GM12891 (cell line): Measurements from ENCODE around the genes DTD2 and NPAS3.

DNA sequence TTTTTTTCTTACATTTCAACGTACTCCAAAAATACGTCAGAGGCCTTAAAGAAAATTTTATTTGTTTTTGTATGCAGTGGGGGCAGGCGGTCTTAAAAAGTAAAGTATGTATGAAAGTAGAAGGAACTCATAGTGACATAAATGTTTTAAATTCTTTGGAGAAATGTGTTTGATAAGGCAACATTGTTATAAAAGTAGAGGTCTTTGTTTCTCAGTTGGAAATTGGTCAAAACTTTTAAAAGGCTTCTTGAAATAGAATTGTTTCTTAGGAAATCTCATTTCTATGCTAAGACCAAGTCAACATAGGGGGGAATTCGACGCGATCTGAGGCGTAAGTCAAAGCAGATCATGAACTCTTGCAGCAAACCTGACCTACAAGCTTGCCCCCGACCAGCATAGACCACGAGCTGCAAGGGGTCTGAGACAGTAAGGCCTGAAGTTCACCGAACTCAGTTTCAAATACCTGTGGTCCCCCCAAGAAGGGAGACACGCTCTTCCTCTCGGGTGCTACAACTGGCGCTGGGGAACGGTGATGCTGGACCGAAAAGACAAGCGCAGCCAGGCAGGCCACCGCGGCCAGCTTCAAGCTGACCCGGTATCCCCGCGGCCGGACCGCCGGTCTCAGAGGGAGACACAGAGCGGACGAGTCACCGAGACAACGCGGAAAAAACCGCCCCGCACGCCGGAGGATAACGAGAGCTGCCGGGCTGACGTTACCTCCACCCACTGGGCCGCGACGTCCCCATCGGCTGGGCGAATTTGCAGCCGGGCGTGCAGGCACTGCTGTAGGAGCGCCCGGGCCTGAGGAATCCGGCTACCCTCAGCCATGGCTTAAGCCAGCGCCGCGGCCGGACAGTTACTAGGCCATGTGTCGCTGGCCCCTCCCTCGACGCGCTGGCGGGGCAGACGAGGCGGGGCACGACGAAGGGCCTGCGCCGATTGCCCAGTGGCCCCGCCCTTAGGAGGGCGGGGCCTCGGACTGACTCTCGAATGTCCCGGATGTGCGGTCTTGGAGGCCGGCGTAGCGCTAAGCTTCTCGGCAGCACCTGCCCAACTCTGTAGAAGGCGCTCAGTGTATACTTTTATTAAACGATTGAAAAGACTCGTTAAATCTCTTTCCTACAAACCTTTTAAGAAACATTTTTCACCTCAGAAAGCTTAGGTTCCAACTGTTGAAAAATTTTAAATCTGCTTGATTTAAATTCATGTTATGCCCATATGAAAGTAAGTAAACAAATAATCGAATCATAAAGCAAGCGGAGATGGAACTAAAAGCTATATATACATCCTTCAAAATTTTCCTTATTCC lies at the start of gene DTD2:
TSS of gene DTD2 (minus strand) at position 941 of the 1,309 bp plus-strand sequence.
- RRBS = 1% methylated on average over 15 of the region's 76 CpGs

DNA sequence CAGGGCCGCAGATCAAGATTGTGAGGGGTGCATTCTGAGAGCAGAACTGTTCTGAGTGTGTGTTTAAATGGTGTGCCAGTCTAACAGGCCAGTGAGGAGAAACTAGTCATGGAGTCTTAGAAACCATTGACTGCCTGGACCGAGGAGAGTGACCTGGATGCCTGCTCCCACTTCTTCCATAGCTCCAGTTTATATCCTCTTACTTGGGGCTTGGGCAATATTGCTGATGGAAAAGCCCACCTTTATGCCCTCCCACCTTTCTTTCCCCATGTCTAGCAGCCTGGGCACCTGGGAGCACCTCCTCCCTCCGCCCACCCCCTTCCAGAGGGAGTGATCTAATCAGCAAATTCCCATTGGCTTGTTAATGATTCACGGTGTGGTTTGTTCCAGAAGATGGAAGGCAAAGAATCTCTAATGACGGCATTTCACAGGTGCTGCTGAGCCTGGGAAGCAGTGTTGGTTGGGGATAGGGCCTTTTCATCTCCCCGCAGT lies 71.1 kb upstream of the ARHGAP5 start:
- RRBS = no CpG with 5 or more reads among the region's 6 CpGs

- RRBS = 10% methylated on average over 6 of the region's 42 CpGs
Observed at GRCh38 chr14:32076035-32076731, 921 bp upstream of the ARHGAP5 start.

- RRBS = 2% methylated on average over 9 of the region's 60 CpGs
Observed at GRCh38 chr14:32201521-32202474, 124.7 kb downstream of the ARHGAP5 start.

DNA sequence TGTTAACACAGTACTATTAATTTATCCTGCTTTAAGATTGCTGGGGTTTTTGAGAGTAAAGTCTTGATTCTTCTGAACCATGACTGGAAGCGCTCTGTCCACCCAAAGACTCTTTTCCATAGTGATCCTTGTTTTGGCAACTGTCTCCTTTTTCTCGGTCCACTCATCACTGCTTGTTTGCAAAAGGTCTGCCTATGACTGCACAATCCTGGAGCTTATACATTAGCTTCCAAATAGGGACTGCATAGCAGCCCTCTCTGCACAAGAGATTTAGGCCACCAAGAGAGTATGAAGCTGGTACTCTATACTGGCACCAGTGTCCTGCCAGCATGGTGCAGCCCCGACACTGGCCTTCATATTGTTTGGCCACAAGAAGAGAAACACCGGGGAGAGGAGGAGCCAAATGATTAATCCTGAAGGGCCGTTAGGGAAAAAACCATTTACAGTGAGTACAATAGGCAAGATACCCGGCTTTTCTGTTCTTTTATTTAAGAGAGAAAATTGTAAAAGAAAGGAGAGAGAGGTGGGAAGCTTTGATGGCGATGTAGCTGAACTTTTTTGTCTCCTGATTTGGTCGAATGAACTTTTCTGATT lies 99.1 kb downstream of the AKAP6 start:
- RRBS = 67% methylated on average over 1 of the region's 8 CpGs

GRCh38 chr14:32457541-32457822 lies 128.4 kb downstream of the AKAP6 start:
- RRBS = no CpG with 5 or more reads among the region's 5 CpGs

GRCh38 chr14:32507441-32508071 lies 178.5 kb downstream of the AKAP6 start:
- RRBS = no CpG with 5 or more reads among the region's 4 CpGs

DNA sequence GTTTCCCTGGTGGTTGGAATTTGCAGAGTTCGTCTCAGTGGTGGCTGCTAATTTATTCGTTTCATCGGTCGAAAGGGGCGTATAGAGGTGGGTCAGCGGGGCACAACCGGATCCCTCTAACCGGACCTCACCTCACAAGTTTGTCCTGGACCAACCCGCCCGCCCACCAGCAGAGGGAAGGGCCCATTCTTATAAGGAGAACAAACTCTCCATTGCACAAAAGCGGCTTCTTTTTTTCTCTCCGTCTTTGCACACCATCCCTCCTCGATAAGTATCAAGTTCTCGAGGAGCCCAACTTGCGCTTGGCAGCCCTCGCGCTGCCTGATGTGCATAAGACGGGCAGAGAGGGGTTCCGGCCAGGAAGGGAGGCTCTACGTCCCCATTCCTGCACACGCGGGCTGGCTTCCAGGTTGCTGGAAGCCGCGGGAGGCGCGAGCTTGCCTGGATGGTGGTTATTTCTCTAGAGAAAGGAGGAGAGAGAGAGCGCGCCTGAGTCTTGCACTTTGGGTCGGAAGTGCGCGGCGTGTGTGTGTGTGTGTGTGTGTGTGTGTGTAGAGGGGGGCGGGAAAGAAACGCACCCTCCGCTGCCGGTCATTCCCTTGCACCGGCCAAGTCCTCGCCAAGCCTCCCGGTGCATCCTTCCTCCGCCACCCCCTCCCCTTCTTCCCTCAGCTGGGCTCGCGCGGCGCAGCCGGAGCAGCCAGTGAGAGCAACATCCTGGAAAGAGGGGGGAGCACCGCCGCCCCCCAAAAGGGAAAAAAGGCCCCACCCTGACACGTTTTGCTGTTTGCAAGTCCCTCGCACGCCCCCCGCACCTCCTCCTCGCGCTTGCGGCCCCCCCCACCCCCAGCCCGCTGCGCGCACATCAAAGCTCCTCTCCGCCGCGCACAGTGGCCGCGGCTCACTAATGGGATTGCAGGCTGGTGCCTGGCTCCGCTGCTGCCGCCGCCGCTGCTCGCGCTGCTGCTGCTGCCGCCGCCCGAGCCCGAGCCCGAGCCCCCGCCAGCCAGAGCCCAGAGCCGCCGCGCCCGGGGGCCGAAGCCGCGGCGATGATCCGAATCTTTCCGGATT lies 4.5 kb upstream of the NPAS3 start:
- RRBS = 16% methylated on average over 5 of the region's 84 CpGs

- RRBS = 2% methylated on average over 48 of the region's 82 CpGs
Observed at GRCh38 chr14:32938638-32939139, at the start of gene NPAS3. TSS of gene NPAS3 (plus strand) at chr14:32938879.

DNA sequence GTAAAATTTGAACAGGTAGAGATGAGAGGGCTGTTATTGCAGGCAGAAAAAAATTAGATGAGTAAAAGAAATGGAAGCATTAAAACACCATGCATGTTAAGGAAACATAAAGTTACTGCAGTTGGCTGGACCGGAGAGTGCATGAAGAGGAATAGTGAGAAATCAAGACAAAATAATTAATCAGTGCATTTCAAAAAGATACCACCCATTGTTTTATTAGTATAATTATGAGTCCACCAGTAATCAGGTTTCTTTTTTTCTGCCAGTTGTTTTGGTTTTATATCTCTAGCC lies 388.9 kb downstream of the NPAS3 start:
- RRBS = no CpG with 5 or more reads among the region's 1 CpG

GRCh38 chr14:34080917-34081498 lies 130.1 kb upstream of the EGLN3 start:
- RRBS = no CpG with 5 or more reads among the region's 8 CpGs

DNA sequence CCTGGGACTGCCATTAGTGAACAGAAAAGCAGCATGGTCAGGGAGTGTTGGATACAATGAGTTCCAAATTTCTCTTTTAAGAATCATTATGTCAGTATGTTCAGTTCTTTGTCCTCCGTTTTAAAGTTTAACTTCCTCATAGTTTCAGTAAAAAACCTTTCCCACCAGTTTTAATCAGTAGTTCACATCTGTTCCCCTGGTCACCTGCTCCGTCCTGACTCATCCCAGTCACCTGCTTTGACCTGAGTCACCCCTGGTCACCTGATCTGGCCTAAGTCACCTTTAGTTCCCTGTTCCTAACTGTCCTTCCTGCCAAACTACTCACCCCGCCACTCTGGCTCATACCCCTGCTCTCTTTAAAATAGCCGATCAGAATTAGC lies 36.6 kb downstream of the SPTSSA start:
- RRBS = no CpG with 5 or more reads among the region's 4 CpGs

GRCh38 chr14:34538696-34538990 lies 858 bp downstream of the EAPP start:
- RRBS = no CpG with 5 or more reads among the region's 2 CpGs

GRCh38 chr14:34677842-34678462 lies 36.4 kb downstream of the CFL2 start:
- RRBS = no CpG with 5 or more reads among the region's 5 CpGs

DNA sequence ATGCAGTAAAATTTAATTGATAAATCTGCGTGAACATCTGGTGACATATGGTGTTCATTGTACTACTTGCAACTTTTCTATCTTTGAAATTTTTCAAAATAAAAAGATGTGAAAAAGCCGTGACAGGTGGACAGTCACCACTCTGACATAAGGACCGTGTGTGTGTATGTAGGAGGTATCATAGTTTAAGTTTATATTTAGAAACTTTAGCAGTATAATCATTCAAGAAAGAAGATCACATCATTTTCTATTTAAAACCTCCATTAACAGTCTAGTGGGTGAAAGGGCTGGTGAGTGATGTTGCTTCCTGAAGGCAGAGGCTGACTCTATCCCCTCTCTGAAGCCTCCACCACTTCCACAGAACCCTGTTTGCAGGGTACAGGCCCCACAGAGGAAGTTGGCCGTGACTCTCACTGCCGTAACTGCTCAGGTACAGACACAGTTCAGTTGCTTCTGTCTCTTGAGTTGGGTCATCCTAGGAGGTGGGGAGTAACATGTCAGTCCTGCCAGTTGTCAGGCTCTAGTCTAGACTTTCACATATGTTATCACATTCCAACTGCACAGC lies 31.7 kb downstream of the CFL2 start:
- RRBS = no CpG with 5 or more reads among the region's 5 CpGs

GRCh38 chr14:34710972-34711585 lies 3.3 kb downstream of the CFL2 start:
- RRBS = no CpG with 5 or more reads among the region's 4 CpGs

DNA sequence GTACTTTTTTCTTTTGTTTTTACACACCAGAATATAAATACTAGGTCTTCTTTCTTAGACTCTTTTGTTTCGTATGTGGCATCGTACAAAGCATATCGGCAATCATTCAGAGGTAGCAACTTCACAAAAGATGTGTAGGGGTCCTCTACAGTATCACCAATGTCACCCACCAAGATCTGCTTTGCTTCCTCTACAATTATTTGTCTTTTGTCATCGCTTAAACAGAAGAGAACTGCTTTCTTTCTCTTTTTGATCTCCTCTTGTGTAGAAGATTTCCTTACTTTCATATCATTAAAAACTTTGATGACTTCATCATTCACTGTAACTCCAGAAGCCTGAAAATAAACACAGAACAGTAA lies 1.2 kb downstream of the CFL2 start:
- RRBS = no CpG with 5 or more reads among the region's 4 CpGs

DNA sequence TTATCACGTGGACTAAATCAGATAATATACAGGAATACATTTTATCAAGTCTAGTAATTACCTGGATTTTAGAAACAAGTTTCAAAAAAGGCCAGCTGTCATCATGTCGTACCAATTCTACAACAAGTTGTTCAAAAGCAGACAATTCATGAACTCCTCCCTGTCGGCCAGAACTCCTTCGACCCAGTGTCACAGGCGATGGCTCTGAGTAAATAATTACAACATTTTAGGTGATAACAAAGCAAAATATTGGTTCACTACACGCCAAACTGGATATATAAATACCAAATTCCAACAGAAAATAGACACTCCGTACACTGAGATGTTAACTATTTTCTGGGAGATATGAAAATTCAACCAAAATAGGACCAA lies 44.2 kb upstream of the CFL2 start:
- RRBS = no CpG with 5 or more reads among the region's 7 CpGs

GRCh38 chr14:34773954-34774519 lies 59.6 kb upstream of the CFL2 start:
- RRBS = no CpG with 5 or more reads among the region's 3 CpGs